ENCODE measurements around a stretch of chr9.

- PRO-cap, 2 experiments, result peak in 1 of 2 experiments; most common minus-strand start chr9:127336842 (in 1)
- RAMPAGE, long total RNA, 5 experiments, result no peak in any of the 5 experiments
Measured at GRCh38 chr9:127336771-127337038, 60.3 kb upstream of the SLC2A8 start.

DNA sequence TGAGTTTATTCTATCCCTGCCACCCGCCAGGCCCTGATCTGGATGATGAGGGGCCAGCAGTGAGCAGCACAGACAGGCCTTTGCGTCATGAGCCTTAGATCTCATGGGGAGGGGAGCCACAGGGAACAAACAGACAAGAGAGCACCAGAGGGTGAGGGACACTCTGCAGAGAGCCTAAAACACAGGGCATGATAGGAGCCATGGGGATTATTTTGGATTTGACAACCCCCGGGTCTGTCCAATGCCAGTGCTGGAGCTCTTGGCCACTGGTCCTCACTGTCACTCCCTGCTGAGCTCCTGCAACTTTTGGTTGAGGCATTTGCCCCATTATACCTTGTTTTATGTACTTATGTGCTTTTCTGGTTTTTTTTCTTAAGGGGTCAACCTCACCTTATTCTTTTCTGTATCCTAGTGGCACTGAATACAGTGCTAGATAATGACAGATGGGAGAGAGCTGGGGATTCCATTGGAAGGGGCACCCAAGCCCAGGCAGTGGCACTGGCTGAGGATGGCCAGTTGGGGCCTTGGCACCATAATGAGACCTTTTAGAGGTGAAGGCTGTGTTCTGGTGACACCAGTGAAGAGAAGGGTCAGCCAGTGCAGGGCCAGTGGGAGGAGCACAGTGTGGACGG is 33.9 kb upstream of the SLC2A8 start:
- PRO-cap, 2 experiments, result no peak in any of the 2 experiments
- RAMPAGE, long total RNA, 5 experiments, result no peak in any of the 5 experiments

DNA sequence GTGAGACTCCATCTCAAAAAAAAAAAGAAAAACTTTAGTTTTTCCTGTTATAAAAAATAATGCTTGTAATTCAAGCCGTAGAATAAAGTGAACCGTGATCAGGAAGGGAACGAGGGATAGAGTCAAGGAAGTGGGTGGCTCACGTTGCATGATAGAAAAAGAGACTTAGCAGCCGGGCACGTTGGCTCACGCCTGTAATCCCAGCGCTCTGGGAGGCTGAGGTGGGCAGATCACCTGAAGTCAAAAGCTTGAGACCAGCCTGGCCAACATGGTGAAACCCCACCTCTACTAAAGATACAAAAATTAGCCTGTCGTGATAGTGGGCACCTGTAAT is 48.6 kb downstream of the LRSAM1 start:
- PRO-cap, 2 experiments, result no peak in any of the 2 experiments
- RAMPAGE, long total RNA, 5 experiments, result no peak in any of the 5 experiments

- PRO-cap, 2 experiments, result no peak in any of the 2 experiments
- RAMPAGE, long total RNA, 5 experiments, result no peak in any of the 5 experiments
Measured at GRCh38 chr9:127549743-127550464, 19.0 kb downstream of the NIBAN2 start.

DNA sequence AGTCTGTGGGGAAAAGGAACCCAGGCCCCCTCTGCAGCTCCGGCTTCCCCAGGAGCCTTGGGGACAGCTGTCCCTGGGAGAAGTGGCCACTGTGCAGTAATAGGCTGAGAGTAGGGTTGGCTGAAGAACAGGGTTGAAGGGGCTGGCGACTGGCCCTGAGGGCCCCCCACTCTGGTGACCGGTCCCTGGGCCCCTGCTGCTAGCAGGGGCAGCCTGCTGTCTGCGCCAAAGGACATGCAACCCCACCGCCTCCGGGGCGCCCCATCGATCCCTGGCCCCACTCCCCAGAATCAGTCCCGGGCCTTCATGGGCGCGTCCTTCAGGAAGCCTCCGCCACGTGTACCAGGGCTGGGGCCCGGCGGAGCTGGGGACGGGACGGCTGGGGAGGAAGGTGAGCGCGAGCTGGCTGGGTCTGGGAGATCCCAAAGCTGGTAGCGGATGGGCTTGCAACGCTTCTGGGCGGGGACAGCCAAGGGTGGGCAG is 816 bp downstream of the NIBAN2 start:
- PRO-cap, 2 experiments, result peak in 1 of 2 experiments; most common plus-strand start position 345 of the sequence (in 1); most common minus-strand start position 337 of the sequence (in 1)
- RAMPAGE, long total RNA, 5 experiments, result no peak in any of the 5 experiments

DNA sequence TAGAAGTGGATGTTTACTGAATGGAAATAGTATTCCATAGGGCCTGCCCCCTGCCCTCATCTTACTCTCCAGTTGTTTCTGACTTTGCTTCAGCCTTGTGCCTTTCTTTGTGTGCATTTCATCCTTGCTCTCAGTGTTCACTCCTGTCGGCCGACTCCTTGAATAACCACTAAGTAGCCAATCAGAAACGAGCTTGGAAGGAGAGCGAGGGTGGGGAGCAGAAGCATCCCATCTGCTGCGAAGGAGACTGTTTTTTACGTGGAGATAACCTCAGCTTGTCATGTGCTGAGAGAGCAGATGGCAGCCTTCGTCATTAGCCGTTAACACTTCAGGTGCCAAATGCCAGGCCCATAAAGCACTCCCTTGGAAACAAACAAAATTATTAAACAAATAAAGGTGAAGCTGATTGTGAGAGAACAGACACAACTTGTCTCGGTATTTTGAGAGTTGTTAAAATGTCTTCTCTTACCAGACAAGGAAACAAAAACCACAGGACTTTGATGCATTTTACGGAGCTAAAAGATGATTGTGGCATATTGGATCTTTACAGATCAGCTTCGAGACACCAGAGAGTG is 45.4 kb upstream of the CFAP157 start:
- PRO-cap, 2 experiments, result no peak in any of the 2 experiments
- RAMPAGE, long total RNA, 5 experiments, result no peak in any of the 5 experiments

DNA sequence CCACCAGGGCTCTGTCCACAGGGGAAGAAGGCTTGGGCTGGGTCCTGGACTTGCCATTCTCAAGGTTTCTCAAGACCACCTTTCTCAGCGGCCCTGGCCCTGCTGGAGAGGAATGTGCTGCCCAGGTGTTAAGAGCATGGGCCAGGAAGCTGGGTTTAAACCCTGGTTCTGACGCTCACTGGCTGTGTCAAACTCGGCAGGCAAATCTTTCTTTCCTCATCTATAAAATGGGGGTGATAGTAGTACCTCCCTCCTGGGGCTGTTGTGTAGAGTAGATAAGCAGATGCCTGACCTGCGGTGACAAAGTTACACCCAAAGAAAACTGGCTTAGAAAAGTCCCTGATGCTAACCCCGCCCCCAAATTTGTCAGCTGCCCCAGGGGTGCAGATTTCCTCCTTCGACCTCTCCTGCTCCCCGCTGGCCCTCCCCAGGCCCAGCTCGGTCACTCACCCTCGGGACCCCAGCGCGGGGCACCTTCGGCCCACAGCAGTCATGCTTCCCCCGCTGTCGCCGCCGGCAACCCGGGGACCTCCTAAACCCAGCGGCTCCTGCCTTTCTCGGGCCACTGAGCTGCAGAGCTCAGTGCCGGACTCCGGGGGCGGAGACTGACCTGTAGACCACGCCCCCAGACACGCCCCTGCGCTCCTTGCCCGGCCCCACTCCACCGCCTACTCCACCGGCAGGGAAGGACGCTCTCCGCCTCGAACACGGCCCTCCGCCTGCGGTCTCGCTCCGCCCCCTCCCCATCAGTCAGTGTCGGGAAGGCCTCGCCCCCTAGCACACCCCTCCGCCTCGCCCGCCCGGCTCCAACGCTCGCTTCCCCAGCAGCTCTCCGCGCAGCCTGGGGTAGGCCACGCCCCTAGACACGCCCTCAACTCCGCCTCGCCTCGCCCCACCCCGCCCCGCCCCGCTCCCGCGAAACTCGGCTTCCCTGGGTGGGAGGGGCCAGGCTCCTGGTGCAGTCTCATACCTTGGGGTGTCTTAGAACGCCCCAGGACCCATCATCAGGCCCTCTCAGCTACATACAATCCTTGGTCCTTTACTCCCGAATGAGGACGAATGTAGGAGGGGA is 7.4 kb downstream of the SH2D3C start:
- PRO-cap, 2 experiments, result peak in 2 of 2 experiments; most common minus-strand start position 302 of the sequence (in 2)
- RAMPAGE, long total RNA, 5 experiments, result start-site peak on the minus strand in 4 of 5 experiments, centred at positions 554 to 561 of the sequence, 69 to 358 reads per replicate

DNA sequence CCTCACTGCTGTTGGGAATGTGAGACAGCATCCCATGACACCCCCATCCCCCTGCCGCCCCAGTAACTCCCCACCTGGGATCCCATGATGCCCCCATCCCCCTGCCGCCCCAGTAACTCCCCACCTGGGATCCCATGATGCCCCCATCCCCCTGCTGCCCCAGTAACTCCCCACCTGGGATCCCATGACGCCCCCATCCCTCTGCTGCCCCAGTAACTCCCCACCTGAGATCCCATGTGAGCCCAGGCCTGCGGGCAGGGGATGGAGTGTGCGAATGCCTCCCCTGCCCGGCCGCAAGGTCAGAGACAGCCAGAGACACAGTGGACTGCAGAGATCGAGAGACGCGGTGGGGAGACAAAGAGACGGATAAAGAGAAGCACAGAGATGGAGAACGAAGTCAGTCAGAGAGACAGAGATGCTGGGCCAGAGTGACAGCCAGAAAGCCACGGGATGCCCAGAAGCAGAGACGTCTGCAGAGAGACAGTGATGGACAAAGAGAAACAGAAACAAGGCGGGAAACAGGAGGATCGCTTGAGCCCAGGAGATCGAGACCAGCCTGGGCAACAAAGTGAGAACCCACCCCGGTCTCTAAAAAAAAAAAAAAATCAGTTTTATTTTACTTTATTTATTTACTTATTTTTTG is 981 bp downstream of the SH2D3C start:
- PRO-cap, 2 experiments, result no peak in any of the 2 experiments
- RAMPAGE, long total RNA, 5 experiments, result no peak in any of the 5 experiments

DNA sequence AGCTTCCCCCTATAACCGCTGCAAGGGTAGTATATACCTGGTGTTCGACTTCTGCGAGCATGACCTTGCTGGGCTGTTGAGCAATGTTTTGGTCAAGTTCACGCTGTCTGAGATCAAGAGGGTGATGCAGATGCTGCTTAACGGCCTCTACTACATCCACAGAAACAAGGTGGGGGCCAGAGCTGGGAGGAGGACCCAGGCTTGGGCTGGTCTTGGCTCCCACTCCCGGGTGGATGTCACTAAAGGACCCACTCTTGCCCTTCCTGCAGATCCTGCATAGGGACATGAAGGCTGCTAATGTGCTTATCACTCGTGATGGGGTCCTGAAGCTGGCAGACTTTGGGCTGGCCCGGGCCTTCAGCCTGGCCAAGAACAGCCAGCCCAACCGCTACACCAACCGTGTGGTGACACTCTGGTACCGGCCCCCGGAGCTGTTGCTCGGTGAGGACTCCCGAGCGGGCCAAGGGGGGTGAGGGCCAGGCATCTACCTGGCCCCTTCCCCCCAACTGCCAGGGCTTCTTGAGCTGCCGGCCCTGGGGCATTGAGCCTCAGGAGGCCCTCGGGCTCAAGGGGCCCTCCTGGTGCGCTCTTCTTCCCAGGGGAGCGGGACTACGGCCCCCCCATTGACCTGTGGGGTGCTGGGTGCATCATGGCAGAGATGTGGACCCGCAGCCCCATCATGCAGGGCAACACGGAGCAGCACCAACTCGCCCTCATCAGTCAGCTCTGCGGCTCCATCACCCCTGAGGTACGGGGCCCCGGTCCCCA is 2.3 kb downstream of the CDK9 start:
- PRO-cap, 2 experiments, result no peak in any of the 2 experiments
- RAMPAGE, long total RNA, 5 experiments, result no peak in any of the 5 experiments

DNA sequence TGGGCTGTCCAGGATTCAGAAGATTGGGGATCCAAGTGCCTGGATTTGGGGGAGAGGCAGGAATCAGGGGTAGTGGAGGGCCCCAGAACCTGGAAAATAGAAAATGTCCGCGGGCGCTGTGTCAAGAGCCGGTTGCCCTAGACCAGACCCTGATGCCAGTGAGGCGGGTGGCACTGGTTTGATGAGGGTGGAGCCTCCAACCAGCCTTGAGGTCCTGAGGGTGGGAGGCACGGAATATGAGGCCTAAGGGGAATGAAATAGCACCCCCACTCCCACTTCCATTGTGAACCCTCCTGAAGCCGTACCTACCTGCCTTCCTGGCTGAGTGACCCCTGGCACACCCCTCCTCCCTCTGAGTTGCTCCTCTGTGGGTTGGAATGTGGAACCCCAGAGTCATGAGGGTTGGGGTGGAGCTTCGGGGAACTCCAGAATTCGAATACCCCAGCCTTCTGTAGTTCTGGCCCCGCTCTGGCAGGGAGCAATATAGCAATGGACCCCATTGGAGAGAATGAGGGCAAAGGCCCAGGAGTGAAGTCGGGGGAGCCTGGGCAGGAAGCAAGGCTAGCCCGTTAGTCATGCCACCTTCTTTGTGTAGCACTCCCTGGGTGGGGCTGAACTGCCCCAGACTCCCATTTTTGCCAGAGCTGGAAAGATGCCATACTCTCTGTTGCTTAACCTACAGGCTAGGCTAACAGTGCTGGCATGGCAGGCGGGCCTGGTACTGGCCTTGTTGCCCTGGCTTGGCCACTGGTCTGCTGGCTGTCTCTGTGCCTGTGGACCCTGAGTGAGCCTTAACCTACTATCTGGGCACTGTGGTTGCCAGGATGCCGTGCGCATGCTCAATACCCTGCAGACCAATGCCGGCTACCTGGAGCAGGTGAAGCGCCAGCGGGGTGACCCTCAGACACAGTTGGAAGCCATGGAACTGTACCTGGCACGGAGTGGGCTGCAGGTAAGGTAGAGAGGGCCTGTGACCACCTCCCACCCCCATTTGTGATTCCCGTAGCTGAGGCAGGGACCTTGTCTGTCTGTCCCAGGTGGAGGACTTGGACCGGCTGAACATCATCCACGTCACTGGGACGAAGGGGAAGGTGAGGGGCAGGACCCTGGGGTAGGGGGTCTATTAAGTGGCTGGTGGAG is 1.1 kb downstream of the FPGS start:
- PRO-cap, 2 experiments, result peak in 1 of 2 experiments; most common minus-strand start position 157 of the sequence (in 1)
- RAMPAGE, long total RNA, 5 experiments, result no peak in any of the 5 experiments

- PRO-cap, 2 experiments, result no peak in any of the 2 experiments
- RAMPAGE, long total RNA, 5 experiments, result no peak in any of the 5 experiments
Measured at GRCh38 chr9:127806894-127807710, 4.4 kb downstream of the FPGS start.

DNA sequence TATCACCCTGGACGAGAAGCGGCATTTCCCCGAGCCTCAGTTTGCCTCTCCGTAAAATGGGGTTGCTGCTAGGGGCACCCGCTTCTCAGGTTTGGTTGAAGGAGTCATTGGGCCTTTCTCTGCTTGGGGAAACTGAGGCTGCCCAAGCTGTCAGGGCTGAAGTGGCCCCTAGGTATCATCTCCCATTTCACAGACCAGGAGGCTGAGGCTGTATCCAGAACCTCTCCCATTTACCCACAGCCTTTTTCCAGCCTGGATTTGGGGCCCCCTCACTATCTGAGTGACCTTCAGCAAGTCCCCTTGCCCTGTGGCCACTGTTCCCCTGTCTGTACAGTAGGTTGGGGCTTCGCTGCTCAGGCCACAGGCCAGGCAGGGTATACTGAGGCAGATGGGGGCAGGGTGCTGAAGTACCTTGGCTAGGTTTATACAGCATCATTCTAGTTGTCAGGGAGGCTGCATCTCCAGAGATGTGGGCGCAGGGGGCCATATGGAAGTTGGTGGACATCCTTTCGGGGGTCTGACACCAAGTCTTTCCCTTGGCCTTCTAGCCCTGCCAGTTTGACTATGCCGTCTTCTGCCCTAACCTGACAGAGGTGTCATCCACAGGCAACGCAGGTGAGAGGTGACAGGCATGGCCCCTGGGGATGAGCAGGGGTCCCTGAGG is 7.8 kb downstream of the FPGS start:
- PRO-cap, 2 experiments, result no peak in any of the 2 experiments
- RAMPAGE, long total RNA, 5 experiments, result no peak in any of the 5 experiments

DNA sequence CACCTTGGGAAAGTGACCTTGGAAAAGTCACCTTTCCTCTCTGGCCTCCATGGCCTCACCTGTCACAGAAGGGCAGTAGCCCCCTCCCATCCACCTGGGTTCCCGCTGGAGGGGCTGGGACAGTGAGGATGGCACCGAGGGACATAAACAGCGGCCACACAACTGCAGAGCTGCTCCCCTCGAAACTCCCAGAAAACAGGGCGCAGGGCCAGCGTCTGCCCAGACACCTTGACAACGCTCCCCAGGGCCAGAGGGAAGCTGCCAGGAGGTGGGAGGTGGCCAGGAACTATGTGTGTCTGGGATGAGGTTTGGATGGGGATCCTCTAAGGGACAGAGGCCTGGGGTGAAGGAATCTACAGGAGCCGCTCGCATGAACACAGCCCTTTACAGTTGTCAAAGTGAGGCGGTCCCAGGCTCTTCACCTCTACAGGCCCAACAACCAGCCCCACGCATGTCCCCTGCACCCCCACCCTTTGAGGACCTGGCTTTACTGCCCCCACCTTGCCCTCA is 2.6 kb downstream of the AK1 start:
- PRO-cap, 2 experiments, result no peak in any of the 2 experiments
- RAMPAGE, long total RNA, 5 experiments, result no peak in any of the 5 experiments

DNA sequence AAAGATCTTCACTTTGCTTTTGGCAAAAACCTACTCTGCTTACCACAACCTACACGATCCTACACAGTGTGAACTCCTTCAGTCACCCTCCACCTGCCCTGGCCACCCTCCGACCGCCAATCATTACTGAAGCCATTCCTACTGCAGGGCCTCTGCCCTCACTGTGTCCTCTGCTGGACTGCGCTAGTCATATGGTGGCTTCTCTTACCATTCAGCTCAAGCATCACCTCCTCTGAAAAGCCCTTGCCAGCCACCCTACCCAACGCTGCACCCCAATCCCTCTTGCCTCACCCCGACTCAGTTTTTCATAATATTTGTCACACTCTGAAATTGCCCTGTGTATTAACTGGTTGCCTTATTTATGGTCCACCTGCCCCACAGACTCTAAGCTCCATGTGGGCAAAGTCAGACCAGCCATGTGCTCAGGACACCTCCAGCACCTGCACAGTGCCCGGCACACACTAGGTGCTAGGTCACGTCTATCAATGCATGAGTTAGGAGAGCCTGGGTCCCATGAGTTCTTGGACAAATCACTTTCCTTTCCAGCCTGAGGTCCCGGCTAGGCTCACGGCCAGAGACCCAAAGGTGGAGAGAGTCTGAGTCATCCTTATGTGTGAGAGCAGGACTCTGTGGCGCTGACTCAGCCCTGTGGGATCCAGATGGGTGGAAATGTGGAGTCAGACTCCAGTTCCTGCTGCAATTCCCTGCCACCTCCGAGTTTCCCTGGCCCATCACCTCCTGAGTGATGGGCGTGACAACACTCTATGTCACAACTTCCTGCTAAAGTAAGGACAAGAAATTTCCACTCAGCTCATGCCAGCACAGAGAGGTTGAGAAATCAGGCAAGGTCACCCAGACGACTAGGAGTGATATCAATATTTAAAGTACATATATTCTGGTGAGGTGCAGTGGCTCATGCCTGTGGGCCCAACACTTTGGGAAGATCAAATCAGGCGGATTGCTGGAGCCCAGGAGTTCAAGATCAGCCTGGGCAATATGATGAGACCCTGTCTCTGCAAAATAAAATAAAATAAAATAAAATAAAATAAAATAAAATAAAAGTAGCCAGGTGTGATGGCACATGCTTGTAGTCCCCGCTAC is 2.4 kb upstream of the ST6GALNAC4 start:
- PRO-cap, 2 experiments, result peak in 1 of 2 experiments; most common plus-strand start position 824 of the sequence (in 1); most common minus-strand start position 706 of the sequence (in 1)
- RAMPAGE, long total RNA, 5 experiments, result no peak in any of the 5 experiments

- PRO-cap, 2 experiments, result no peak in any of the 2 experiments
- RAMPAGE, long total RNA, 5 experiments, result no peak in any of the 5 experiments
Measured at GRCh38 chr9:127927133-127927862, 3.3 kb downstream of the PIP5KL1 start.

DNA sequence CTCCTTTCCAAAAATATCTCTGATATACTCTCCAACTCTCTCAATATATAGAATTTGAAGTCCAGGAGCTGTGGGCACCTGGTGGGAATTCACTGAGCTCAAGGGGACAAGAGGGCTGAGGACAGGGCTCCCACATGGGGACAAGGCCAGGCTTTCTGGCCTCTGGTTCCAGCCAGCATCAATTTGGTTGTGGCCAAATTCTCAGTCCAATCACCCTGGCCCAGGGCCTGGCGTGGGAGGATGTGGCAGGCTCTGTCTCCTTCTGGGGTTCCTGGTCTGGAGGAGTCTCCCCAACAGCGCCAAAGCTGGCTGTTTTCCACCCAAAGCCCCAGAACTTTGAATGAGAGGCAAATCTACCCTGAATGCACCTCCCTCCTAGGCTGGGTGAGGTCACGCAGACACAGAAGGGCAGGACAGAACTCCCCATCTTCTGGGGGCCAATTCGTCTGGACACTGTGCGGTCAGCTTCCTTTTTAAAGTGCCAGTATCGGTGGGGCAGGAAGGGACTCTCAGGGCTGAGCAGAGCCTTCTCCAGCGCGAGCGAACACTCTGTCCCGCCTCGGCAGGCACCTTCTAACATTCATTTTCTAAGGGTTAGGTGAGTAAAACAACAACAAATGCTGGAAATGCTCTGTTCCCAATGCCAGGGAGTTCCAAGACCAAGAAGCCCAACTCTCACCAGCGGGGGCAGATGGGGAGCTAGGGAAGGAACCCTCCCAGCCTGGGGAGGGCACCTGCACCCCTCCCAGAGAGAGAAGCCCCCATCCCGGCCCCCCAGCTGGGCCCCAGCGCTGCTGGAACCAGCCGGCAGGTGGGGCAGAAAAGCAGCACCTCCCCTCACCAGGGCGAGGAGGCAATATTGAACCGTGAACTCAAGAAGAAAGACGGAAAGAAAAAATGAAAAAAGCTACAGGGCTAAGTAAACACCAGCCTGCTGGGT is 3.6 kb upstream of the DPM2 start:
- PRO-cap, 2 experiments, result peak in 2 of 2 experiments; most common plus-strand start position 640 of the sequence (in 1); most common minus-strand start position 551 of the sequence (in 2)
- RAMPAGE, long total RNA, 5 experiments, result no peak in any of the 5 experiments

DNA sequence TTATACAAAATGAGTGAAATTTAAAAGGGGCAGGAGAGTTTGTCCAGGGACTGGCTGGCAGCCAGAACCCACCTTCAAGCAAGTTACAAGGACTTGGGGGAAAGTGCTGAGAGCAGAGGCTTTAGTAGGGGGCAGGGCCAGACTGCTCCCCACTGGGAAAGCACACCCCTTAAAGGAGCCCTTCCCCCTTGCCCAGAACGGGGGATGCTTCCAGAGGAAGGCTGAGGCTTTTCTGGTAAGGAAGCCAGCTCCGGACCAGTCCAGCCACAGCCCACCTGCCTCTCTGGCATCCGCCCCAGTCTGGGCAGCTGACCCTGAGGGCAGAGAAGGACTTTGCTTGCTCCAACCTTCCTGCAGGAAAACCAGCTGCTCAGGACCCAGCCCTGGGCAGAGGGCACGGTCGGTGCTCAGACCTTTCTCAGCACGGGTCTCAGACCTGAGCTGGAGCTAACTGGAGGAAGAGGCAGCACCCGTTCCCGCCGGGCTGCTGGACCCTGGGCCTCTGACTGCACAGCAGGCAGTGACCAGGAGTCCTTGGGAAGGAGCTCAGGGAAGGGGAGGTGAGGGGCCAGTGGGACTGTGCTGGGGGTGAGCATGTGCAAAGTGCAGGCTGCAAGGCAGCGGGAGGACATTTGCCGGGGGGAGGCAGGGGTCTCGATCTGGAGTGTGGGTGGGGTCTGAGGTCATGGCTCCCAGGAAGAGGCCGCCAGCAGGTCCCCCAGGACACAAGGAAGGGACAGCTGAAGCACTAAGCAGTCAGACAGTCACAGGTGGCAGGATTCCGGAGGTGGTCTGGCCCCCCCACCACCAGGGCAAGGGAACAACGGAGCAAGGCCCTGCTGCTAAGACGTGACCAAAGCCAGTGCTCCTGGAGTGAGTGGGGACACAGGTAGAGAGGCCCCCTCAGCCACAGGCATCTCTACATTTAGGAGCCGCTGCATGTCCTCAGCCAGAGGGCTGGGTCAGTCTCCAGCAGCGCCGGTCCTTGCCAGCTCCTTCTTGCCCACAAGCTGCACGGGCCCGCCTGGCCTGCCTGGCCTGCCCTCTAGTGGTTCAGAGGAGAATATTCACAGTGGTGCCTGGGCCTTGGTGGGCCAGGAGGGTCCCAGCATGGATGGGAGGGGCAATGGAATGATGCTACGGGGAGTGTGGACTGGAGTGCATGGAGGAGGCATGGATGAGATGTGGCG is 4.6 kb upstream of the DPM2 start:
- PRO-cap, 2 experiments, result no peak in any of the 2 experiments
- RAMPAGE, long total RNA, 5 experiments, result start-site peak on the plus strand in 1 of 5 experiments, centred at position 646 of the sequence, 13 reads per replicate

DNA sequence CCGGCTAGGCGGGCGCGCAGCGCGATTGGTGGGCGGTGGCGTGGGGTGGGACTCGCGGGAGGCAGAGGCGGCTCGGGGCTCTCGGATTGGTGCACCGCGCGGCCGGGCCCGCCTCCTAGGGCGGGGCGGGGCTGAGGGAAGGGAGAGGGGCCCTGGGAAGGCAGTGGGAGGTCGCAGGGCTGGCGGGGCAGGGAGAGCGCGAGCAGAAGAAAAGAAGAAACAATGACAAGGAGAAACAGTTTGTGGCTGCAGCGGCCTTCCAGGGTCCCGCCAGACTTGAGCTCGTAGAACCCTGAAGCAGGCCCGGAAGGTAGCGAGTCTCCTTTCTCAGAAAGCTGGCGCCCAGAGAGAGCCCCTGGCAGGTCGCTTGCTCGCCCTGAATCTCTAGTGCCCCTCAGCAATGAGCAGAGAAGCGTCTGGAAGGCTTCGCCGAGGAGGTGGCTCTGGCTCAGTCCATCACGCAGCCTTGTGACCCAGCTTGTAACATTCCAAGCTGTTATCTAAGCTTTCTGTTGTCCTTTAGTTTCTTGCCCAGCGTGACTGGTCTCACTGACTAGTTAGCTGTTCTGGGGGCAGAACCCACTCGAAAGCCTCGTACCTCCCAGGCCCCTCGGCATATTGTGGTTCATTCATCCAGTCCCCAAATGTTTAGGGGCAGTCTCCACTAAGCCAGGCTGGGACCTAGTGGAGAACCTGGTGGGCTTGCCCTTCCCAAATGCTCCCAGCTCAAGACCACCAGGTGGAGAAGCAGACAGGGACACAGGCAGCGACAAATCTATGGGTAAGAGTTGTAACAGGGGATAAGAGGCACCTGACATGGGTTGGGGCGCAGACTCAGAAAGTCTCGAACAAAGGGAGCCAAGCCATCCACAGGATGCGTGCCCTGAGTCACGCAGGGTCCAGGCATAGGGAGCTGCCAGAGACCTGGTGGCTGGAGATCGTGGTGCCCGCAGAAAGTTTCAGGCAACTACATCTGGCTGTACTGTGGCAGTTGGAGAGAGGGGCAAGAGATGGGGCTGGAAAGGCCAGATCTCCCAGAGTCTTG is 613 bp upstream of the EEIG1 start:
- PRO-cap, 2 experiments, result peak in 2 of 2 experiments; most common plus-strand start position 163 of the sequence (in 2); most common minus-strand start position 383 of the sequence (in 1)
- RAMPAGE, long total RNA, 5 experiments, result no peak in any of the 5 experiments

DNA sequence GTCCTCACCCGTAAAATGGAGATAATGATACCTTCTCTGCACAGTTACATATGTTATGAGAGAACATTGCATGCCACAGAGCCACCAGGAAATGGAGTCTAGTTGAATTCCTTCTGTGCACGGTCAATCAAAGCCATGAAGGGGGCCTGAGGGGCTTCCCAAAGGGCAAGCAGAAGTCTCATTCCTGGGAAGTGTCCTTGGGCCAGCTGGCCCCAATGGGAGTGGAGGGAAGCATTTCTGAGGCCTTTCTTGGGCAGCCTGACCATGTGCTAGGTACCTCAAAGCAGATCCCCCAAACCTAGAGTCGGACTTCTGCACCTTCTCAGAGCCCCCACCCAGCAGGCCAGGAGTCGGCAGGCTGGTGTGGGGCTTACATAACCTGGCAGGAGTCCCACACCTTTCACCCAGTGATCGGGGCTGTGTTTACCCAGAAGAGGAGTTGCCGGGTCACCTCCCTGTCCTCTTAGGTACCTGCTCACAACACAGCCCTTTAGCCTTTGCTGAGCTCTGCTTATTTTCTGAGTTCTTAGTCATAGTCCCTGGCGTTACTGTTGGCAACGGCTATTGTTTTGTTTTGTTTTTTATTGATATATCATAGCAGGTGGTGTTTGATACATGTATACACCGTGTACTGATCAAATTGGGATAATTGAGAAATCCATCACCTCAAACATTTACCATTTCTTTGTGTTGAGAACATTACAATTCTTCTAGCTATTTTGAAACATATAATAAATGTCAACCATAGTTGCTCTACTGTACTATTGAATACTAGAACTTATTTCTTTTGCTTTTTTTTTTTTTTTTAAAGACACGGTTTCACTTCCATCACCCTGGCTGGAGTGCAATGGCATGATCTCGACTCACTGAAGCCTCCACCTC is 10.2 kb upstream of the EEIG1 start:
- PRO-cap, 2 experiments, result peak in 1 of 2 experiments; most common minus-strand start position 465 of the sequence (in 1)
- RAMPAGE, long total RNA, 5 experiments, result no peak in any of the 5 experiments

GRCh38 chr9:128081109-128081527 is 13.1 kb downstream of the SLC25A25 start:
- PRO-cap, 2 experiments, result peak in 2 of 2 experiments; most common plus-strand start chr9:128081456 (in 1); most common minus-strand start chr9:128081186 (in 1)
- RAMPAGE, long total RNA, 5 experiments, result no peak in any of the 5 experiments

Data from thyroid gland (tissue), 7 donors.